Skeletal muscle cell (primary cell): ENCODE measurements around a stretch of chr1.

DNA sequence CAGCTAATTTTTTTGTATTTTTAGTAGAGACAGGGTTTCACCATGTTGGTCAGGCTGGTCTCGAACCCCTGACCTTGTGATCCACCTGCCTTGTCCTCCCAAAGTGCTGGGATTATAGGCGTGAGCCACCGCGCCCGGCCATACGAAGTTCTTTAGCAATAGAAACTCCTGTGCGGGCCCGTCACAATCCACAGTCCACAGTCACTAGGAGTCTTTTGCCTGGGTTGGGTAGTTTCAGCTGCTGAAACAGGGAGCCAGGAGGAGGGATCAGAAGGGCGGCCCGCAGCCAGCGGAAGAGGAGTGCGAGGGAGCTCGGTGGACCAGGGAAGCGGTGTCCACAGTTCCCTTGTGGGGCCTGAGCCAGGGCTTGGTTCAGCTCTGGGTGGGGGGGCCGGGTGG lies 17.9 kb upstream of the HSPG2 start:
- RRBS = no CpG with 5 or more reads among the region's 15 CpGs

DNA sequence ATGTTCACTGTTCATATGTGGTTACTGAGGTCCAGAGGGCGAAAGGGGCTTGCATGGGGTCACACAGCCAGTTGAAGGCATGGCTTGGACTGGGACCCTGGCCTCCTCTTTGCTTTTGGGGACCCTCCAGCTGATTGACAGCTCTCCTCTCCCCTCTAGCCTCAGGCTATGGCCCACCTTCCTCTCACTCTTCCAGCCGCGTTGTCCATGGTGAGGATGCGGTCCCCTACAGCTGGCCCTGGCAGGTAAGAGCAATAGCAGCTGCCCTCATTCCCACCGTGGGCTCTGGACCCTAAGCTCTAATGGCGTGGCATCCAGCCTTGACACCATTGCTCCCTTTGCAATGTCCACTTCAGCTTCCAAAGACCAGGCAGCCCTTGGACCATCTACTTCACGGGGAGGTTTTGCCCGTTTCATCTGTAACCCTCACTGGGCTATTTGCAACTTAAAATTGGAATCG lies 1.4 kb downstream of the CELA3A start:
- RRBS = no CpG with 5 or more reads among the region's 9 CpGs

GRCh38 chr1:22045873-22046197 lies 6.7 kb upstream of the CDC42 start:
- RRBS = no CpG with 5 or more reads among the region's 1 CpG

DNA sequence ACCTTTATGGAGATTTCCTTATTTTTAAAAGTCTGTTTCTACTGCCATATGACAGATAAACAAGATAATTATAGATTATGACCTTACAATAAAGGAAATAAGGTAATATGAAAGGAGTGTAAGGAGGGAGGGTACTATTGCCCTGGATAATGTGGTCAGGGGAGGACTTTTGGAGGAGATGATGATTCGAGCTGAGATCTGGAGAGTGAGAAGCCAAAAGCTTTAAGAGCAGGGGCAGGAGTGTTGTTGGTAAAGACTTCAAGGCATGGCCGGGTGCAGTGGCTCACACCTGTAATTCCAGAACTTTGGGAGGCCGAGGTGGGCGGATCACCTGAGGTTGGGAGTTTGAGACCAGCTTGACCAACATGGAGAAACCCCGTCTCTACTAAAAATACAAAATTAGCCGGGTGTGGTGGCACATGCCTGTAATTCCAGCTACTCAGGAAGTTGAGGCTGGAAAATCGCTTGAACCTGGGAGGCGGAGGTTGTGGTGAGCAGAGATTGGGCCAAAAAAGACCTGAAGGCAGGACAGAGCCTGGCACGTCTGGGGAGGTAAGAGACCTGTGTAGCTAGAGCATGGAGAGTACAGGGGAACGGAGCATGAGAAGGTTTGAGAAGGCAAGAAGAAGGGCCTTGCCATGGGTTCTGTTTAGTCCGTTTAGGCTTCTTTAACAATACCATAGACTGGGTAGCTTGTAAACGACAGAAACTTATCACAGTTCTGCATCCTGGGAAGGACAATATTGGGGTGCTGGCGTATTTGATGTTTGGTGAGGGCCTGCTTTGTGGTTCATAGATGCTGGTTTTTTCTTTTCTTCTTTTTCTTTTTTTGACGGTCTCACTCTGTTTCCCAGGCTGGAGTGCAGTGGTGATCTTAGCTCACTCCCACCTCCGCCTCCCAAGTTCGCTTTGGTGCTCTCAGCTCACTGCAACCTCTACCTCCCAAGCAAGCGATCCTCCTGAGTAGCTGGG lies 14.3 kb downstream of the CDC42 start:
- RRBS = no CpG with 5 or more reads among the region's 17 CpGs

GRCh38 chr1:22078314-22078991 lies 25.9 kb downstream of the CDC42 start:
- RRBS = no CpG with 5 or more reads among the region's 5 CpGs

DNA sequence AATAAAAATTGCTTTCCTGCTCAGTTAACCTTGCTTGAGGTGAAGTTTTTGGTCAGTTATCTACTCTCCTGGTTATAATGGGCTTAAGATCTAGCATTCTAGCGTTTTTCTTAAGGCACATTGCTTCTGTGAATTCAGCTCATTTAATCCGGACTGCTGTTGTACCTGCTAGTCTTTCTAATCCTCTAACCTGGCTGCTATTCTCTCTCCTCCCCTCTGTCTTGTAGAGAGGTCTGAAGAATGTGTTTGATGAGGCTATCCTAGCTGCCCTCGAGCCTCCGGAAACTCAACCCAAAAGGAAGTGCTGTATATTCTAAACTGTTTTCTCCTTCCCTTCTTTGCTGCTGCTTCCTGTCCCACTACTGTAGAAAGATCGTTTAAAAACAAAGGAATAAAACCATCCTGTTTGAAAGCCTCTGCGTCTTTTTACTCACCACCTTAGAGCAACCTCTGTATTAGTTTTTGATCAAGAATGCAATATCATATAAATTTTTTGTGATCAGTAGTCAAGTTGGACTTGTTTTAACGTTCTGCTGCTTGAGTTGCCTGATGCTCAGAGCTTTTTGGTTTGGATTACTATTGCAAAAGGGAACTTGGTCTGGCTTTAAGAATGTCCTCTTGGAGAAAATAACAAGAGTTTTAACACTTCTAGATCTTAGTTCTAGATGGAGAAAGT lies 37.3 kb downstream of the CDC42 start:
- RRBS = no CpG with 5 or more reads among the region's 7 CpGs

DNA sequence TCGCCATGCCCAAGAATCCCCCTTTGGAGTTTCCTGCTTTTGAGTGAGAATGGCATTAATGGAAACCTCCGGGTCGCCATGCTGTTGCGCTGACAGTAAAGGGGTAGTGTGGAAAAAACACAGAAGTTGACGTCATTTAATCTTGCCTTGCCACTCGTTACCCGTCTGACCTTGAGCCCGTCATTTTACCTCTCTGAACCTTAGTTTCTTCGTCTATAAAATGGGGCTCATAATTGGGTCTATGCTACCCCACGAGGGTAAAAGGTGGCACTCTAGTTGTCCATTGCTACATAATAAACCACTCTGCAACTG lies 130.1 kb upstream of the ZBTB40 start:
- RRBS = no CpG with 5 or more reads among the region's 10 CpGs

GRCh38 chr1:22428466-22429046 lies 23.1 kb upstream of the ZBTB40 start:
- RRBS = 0% methylated on average over 1 of the region's 8 CpGs

GRCh38 chr1:22472664-22473139 lies 21.1 kb downstream of the ZBTB40 start:
- RRBS = no CpG with 5 or more reads among the region's 1 CpG

GRCh38 chr1:22639201-22639846 lies 2.9 kb downstream of the C1QA start:
- RRBS = no CpG with 5 or more reads among the region's 14 CpGs

DNA sequence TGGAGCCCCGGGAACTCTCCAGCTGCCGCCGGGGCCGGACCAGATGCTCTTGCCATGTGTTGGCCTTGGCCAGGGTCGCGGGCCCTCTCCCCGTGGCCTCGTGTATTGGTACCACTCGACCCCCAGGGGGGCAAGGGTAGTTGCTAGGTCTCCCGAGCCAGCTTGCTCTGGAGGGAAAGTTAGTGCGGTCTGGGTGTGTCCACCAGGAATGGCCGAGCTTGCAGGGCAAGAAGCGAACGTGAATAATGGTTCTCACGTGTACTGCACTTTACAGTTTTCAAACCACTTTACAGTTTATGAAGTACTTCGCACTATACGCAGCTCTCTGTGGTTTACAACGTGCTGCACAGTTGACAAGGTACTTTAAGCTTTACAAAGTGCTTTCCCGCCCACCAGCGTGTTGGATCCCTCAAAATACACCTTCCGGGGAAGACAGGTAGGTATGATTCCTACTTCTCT lies 1.1 kb downstream of the EPHB2 start:
- RRBS = 4% methylated on average over 1 of the region's 21 CpGs

- RRBS = no CpG with 5 or more reads among the region's 10 CpGs
Measured at GRCh38 chr1:22790478-22790966, 79.9 kb downstream of the EPHB2 start.

GRCh38 chr1:22953048-22953470 lies 19.6 kb downstream of the LACTBL1 start:
- RRBS = 24% methylated on average over 11 of the region's 54 CpGs

- RRBS = no CpG with 5 or more reads among the region's 2 CpGs
Measured at GRCh38 chr1:23101946-23102242, 82.6 kb downstream of the KDM1A start.

DNA sequence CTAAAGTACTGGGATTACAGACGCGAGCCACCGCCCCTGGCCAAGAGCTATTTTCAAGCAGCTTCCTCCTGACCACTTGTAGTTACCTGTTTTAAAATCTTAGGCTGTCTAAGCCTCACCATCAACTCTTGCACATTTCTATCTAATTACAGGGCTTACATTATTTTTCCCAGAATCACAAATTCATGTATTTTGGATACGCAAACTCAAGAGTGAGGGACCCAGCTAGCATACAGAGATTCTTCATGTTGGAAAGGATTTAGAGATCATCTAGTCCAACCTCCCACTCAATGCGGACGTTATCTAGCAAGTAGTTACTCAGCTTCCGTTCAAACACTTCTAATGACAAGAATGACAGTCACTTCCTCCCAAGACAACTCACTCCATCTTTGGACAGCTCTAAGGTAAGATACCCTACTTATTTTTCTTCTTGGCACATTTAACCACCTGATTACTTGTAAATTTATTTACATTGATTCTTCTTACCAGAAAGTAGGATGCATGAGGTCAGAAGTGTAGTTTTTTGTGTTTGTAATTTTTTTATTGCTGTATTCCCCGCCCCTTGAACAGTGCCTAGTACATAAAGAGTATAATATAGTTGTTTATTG lies 84.0 kb downstream of the KDM1A start:
- RRBS = no CpG with 5 or more reads among the region's 8 CpGs

DNA sequence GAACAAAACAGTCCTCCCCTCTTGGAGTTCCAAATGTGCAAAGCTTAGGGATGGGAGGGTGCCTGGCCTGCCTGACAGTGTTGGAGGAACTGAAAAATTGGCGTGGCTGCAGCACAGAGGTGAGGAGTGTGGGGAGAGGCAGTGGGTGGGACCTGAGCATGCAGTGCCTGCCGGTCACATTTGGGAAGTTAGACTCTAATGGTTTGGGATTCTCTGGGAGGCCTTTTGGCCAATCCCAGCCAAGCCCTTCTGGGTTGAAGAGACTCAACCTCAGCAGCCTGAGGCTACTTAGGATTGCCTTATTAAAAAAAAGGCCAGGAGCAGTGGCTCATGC lies 2.3 kb upstream of the TCEA3 start:
- RRBS = no CpG with 5 or more reads among the region's 2 CpGs

DNA sequence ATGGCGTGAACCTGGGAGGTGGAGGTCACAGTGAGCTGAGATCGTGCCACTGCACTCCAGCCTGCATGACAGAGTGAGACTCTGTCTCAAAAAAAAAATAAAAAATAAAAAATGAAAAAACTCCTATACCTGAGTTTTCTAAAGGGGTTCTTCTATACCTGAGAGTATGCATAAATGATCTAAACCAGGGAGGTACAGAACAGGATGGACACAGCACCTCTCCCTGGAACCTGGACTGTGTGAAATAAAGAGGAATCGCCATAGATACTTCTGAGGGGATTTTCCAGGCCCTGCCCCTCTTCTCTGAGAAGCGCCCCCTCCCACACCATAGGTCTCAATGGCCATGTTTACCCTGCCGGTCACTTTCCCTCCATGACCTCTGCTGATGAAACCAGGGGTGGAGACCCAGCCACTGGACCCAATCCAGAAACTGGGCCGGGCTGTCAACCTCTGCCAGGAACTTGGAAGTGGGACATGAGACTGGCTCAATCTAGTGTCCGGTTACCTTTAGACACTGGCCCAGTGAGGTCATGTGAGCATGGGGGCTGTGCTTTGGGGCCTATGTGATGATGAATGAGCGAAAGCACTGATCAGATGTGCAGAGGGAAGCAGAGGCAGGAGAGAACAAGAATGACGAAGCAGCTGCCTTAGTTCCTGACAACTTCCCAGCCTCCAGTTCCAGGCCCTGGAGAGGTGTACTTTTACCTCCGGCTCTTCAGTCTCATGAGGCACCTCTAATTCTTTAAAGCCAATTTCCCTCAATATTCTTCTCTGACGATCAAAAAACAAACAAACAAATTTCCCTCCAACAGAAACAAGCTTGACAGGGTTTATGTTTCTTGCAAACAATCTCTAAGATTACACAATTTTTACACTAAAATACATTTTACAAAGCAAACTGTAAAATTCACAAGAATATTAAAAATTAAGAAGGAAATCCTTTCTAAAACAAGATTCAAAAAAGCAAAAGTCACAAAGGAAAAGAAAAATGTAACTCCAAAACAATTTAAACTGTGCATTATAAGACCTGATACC lies 5.0 kb downstream of the ASAP3 start:
- RRBS = 25% methylated on average over 3 of the region's 11 CpGs

DNA sequence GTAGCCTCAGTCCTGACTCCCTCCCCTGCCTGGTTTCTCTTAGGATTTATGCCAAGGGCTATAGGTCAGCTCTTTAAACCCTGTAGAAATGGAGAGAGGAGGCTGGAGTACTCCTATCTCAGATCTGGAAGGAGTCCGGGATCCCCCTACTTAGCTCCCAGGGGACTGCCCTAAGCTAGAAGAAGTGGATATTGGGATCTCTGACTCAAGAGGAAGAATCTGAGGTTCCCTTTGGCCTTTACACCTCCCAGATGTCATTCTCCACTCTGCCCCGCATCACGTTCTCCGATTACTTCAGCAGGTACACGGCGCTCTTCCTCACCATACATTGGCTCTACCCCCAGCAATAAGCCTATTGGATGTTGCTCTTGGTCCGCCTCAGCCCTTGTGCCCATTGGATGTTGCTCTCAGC lies 9.7 kb downstream of the E2F2 start:
- RRBS = no CpG with 5 or more reads among the region's 7 CpGs

- RRBS = no CpG with 5 or more reads among the region's 9 CpGs
Measured at GRCh38 chr1:23525781-23526811, 4.9 kb downstream of the E2F2 start.

DNA sequence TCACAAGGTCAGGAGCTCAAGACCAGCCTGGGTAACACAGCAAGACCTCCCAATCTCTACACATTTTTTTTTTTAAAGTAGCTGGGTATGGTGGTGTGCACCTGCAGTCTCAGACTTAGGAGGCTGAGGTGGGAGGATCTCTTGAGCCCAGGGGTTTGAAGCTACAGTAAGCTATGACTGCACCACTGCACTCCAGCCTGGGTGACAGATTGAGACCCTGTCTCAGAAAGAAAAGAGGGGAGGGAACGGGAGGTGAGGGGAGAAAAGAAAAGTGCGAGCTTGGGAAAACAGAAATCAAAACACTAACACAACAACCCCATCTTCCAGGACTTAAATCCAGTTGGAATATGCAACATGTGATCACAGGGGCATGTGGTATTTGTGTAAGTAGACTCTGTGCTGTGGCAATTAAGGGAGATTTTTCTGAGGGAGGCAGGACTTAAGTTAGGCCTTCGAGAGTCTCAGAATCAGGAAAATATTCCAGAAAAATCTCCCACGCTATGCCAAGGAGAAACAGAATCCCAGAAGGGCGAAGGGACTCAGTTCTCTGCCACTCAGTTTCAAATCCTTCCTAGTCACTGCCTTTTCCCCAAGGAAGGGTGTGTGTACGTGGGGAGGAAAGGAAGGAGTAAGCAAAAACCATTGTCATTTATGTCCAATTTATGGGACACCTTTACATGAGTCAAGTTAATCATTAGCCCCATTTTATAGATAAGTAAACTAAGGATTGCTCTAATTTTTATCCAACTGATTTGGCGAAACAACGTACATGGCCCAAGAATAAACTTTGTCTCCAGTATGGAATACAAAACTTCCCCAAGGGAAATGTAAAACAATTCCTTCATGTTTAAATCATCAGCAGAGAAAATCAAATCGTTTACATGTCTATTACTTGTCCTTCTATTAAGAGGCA lies 12.3 kb downstream of the ID3 start:
- RRBS = no CpG with 5 or more reads among the region's 9 CpGs